SUDHL5 (cell line): Measurements from ENCODE around the genes LPA and MAP3K4.

GRCh38 chr6:159935087-159935500 is 33.8 kb upstream of the IGF2R start:
- PRO-cap = no peak

DNA sequence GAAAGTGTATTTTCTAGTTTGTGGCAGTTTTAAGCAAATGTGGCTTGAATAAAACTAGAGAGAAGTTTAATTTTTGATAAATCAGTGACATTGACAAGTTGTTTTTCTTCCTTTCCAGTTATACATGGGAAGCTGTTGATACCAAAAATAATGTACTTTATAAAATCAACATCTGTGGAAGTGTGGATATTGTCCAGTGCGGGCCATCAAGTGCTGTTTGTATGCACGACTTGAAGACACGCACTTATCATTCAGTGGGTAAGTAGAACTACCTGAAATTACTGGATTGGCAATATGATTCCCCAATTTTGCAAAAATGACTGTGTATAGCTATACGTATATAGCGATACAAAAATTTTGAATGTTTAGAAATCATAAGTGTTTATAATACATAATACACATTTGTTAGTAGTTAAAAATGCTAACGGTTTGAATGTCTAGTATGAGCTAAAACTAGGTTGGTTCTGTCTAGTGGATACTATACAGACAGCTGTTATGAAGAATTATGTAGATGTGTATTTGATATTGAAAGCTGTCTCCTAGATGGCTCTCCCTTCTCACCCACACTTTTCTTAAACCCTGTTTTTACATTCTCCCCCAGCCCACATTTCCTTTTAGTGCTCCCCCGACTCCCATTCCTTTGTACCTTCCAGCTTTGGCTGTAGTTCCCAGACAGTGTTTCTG is 22.3 kb downstream of the IGF2R start:
- PRO-cap = no peak

DNA sequence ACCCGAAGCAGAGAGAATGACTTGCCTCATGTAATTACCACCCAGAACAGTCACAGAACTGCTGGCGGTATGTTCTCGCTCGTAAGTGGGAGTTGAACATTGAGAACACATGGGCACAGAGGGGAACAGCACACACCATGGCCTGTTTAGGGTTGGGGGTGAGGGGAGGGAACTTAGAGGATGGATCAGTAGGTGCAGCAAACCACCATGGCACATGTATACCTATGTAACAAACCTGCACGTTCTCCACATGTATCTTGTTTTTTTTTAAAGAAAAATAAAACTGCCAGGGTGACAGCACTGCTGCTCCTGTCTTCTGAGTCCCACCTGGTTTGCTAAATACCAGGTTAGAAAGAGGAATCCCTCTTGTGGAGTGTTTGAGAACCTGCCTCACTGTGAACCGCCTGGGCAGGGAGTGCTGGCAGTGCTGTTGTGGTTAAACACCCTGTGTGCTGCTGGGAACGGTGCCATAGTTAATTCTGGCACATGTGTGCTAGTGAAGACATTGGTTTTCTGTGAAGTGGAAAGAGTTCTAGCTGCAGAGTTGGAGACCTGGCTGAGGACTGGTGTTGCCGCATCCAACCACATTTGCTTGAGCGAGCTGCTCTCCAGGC is 72.6 kb downstream of the IGF2R start:
- PRO-cap = no peak

GRCh38 chr6:160084872-160085662 is 36.5 kb upstream of the SLC22A1 start:
- PRO-cap = no peak

- PRO-cap = no peak
Measured at GRCh38 chr6:160093852-160094497, 27.6 kb upstream of the SLC22A1 start.

GRCh38 chr6:160096341-160096884 is 25.2 kb upstream of the SLC22A1 start:
- PRO-cap = no peak

GRCh38 chr6:160139449-160140190 is 18.0 kb downstream of the SLC22A1 start:
- PRO-cap = no peak

- PRO-cap = no peak
Measured at GRCh38 chr6:160160491-160160887, 38.9 kb downstream of the SLC22A1 start.

GRCh38 chr6:160162202-160162642 is 40.6 kb downstream of the SLC22A1 start:
- PRO-cap = no peak

DNA sequence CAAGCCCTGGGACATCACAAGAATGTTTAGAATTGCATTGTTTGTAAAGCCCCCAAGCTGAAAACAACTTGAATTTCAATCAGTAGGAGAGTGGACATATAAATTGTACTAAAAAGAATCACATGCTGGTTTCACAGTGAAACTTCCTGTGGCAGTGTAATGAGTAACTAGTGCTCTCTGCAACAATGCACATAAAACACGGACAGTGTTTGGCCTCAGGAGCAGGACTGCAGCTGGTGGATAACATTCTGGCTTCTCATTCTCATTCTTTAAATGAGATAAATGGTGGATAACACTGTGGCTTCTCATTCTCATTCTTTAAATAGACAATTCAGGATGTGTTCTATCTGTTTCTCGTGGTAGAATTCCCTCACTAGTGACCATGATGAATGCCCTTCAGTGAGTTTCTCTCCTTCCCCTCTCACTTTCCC is 60.0 kb downstream of the SLC22A2 start:
- PRO-cap = no peak

DNA sequence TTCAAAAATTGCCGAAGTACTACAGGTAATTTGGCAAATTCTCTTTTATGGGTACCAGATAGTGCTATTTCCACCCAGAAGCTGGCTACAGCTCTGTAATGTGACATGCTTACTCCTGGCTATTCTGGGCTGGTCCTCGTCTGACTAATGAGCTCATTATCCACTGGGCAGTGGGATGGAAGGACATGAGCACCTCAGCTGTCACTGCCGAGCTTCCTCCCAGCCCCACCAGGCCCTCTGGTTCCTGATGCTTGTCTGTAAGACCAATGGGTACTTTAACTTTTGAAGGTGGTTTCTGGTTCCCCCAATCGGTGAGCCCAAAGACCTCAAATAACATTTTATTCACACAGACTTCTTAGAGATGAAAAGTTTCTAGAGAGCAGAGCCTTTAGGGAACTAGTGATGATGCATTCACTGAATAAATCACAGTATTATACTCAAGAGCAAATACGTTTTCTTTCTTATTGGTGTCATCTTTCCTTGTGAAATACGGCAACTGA is 80.7 kb downstream of the SLC22A3 start:
- PRO-cap = no peak

DNA sequence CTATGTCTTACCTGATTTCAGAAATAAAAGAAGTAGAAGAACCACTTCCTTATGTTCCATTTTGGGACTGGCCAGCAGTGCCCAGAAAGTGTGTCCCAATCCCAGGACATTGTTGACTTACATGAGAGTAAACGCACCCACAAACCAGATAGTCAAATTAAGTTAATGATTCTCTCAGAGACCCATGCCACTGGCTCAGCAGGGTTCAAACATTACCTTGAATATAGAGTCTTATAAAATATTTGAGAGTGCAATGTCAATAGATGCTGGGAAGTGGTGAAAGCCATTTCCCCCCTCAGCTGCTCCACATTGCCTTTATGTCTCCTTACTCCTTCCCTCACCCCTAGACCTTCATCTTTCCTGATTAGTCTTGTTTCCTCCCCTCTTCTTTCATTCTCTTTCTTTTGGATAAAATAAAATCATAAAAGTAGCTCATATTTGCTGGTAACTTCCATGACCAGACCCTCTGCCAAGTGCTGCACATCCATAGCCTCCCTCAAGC is at the start of gene LPA:
LPA (minus strand) TSS at position 121 of the 502 bp plus-strand sequence.
- PRO-cap = no peak

DNA sequence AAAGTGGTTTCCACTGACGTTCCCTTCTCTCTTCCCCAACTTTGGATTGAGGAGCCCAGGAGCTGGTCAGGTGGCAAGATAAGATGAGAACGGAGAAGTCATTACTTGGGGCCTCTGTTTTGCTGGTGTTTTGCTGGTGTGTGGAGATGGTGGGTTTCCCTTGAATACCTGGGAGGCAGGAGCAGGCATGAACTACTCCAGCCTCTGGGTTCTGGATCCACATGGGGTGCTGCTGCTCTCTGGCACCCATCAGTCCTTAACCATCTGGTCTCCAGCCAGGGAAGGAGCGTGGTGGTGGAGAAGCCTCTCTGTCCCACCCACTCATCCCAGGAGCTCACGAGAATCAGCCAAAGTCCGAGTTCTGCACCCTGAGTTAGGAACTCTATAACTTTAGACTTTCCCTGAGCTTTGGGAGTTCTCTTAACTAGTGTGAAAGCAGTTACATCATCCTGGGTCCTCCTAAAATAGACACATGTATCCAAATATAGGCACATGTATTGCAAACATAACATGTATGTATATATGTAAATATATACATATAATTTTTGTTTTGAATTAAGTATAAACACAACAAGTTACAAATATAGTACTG is 5.5 kb upstream of the PLG start:
- PRO-cap = no peak

DNA sequence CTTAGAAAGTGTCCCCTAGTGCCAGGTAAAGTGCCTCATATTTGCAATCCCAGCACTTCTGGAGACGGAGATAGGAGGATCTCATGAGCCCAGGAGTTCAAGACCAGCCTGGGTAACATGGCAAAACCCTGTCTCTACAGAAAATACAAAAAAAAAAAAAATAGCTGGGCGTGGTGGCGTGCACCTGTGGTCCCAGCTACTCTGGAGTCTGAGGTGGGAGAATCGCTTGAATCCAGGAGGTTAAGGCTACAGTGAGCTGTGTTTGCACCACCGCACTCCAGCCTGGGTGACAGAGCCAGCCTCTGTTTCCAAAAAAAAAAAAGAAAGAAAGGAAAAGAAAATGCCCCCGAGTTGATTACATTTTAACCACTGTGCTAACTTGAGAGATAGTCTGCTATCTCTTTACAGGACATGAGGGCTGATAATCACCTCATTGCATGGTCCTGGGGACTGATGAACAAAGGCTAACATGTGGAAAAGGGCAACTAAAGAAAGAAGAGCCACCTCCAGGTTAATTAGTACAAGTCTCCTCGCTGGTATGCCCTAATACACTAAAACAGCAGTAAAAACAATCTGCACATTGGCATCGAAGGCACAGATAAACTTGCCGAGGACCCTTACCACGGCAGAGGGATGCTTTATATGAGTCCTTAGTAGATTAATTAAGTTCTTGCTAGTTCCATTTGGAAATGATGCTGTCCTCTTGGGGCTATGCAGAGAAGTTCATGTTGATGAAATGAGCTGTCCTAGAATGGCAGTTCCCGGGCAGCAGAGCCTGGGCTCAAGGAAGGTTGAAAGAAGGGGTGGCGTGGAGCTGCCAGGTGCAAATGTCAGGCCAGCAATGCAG is 4.2 kb upstream of the PLG start:
- PRO-cap = no peak

DNA sequence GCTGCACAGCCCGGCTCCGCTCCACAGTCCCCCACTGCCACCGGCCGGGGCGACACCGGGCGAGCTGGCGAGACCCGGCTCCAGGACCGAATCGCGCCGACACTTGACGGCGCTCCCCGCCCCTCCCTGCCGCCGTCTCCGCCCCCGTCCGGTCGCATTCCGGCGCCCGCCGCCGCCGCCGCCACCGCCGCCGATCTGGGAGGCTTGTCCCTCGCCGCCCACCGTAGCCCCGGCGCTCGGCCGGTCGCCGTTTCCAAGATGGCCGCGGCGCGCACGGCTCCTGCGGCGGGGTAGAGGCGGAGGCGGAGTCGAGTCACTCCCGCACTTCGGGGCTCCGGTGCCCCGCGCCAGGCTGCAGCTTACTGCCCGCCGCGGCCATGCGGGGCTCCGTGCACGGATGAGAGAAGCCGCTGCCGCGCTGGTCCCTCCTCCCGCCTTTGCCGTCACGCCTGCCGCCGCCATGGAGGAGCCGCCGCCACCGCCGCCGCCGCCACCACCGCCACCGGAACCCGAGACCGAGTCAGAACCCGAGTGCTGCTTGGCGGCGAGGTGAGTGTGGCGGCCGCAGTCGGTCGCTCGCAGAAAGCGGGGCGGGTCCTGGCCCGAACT is at the start of gene MAP3K4:
MAP3K4 (plus strand) TSS at position 235 of the 609 bp plus-strand sequence.
- PRO-cap = bidirectional peak, plus-strand start at position 256 of the sequence, minus-strand start at position 93 of the sequence

DNA sequence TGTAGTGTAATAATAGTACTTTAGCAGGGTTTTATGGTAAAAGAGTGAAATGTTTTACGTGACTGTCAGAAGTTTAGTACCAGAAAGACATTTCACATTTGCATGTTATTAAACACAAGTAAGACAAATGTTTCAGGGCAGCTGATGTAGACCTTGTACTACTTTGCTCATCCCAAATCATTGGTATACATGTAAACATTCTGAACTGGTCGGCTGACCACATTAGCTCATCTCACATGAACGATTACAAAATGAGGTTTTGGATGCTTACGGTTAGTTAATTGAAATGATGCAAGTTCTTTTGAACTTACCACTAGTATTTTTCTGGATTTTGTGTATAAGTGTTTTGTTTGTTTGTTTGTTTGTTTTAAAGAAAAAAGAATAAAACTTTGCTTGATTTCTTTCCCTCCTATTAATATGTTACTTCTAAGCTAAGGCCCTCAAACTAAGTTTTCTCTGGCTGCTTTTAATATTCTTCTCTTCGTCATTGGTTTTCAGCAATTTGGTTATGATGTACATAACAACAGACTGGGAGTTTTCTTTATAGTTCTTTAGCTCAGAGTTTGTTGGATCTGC is 38.0 kb downstream of the MAP3K4 start:
- PRO-cap = no peak

DNA sequence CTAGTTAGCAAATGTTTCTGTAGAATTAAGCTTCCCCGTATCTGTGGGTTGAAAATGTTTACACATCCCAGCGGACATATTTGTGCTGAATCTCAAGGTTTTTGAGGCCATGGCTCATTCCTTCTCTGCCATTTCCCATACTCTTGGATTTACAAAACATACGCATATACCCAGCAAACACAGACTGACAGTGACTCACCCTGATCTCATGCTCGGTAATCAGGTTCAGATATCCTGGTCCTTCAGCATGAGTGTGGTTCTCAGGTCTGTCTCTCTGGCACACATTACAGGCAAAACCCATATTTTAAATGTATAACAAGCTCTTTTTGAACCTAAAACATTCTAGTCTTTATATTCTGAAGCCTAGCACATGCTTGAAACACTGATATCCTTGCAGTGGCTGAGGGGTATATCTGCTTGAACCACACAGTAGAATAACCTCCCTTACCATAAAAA is 58.6 kb downstream of the AGPAT4 start:
- PRO-cap = no peak

DNA sequence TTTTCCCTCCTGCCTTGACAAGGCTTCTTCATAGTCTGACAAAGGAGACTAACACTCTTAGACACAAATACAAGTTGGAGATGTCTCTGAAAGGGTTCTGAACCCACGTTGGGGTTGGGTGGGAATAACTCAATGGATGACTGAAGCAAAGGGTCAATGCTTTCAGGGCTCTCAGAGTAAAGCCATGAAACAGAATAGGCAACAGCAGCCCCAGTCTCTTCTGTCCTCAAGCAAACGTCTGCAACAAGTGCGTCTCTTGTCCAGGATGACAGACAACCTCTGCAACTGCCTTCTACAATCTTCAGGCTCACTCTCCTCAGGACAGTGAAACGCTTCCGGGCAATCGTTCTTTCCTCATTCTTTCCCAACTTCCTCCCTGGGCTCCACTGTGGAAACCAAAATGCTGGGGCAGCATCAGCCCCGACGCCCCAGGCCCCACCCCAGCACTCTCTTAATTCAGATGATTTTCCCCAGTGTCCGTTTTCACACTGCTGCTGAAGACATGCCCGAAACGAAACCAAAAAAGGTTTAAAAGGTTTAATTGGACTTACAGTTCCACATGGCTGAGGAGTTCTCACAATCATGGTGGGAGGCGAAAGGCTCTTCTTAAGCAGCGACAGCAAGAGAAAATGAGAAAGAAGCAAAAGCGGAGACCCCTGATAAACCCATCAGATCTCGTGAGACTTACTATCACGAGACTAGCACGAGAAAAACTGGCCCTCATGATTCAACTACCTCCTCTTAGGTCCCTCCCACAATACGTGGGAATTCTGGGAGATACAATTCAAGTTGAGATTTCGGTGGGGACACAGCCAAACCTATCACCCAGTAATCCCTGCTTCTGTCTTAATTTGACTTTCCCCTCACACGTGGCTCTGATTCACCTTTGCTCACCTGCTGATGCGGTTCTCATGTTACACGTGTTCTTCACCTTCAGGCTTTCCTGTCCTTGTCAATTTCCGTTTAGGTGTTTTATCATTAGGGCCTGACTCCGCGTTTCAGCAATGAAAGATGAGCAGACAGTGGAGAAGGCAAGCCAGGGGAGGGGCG is 57.4 kb downstream of the AGPAT4 start:
- PRO-cap = no peak

GRCh38 chr6:161228794-161229657 is 44.8 kb downstream of the AGPAT4 start:
- PRO-cap = no peak

DNA sequence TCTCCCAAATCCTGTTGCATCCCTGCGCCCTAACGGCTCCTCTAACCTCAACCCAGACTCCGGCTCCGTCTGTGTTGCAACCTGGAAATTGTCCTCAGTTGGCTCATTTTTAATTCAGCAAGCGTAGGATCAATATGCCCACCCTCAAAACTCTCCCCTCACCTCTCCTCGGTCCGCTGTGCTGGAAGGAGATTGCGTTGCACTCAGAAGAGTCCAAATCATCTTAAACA is 409 bp upstream of the AGPAT4 start:
- PRO-cap = no peak